Sternocleidomastoid (tissue), 1 donor: ENCODE measurements around the genes TMEM154, TRIM2, MND1, SFRP2 and GASK1B.

- PRO-cap = no peak
These were observed 28.8 kb downstream of the FBXW7 start for GRCh38 chr4:152507203-152507402.

GRCh38 chr4:152540234-152540738, 4.4 kb upstream of the FBXW7 start:
- PRO-cap = no peak

GRCh38 chr4:152679180-152680490, at the start of gene TMEM154:
Gene TMEM154 (minus strand): TSS chr4:152679997.
- PRO-cap = bidirectional peak, plus-strand start at chr4:152680121, minus-strand start at chr4:152679997

DNA sequence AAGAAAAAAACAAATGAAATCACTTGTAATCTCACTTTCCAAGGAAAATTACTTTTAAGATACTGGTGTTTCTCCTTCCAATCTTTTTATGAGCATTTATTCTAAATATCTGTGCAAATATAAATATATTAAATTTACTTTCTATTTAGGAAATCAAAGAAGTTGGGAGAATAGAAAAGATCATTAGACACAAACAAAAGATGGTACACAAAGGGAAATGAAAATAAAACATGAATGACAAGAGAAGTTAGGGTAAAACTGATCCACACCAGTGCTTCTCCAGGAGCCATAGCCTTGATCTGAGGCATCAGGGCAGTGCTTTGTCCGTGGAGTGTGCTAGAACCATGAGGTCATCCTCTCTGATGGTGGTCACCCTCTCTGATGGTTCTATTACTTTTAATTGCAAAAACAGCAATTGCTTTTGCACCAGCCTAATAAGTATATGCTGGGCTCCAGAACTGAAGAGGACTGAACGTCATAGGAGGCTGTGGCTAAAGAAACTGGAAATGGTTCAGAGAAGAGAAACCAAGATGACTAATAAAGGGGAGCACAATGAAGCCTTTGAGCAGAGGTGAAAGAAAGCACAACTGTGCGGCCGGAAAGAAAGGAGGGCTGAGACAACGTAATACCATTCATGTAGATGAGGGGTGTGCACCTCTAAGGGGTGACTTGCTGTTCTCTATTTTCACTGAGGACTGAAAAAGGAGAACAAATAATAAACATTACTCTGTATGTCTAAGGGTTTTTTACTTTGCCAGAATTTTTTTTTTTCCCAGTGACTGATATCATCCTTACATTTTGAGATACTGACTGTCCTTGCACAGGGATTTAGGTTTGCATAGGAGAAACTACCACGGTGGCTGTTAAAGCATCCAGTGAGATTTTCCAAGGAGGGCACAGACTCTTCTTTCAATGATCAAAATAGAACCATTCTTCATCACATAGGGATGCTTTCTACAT, 17.0 kb upstream of the TMEM154 start:
- PRO-cap = no peak

- PRO-cap = bidirectional peak, plus-strand start at chr4:152937763, minus-strand start at chr4:152937680
These were observed 1.2 kb downstream of the FHDC1 start for GRCh38 chr4:152937082-152937951.

DNA sequence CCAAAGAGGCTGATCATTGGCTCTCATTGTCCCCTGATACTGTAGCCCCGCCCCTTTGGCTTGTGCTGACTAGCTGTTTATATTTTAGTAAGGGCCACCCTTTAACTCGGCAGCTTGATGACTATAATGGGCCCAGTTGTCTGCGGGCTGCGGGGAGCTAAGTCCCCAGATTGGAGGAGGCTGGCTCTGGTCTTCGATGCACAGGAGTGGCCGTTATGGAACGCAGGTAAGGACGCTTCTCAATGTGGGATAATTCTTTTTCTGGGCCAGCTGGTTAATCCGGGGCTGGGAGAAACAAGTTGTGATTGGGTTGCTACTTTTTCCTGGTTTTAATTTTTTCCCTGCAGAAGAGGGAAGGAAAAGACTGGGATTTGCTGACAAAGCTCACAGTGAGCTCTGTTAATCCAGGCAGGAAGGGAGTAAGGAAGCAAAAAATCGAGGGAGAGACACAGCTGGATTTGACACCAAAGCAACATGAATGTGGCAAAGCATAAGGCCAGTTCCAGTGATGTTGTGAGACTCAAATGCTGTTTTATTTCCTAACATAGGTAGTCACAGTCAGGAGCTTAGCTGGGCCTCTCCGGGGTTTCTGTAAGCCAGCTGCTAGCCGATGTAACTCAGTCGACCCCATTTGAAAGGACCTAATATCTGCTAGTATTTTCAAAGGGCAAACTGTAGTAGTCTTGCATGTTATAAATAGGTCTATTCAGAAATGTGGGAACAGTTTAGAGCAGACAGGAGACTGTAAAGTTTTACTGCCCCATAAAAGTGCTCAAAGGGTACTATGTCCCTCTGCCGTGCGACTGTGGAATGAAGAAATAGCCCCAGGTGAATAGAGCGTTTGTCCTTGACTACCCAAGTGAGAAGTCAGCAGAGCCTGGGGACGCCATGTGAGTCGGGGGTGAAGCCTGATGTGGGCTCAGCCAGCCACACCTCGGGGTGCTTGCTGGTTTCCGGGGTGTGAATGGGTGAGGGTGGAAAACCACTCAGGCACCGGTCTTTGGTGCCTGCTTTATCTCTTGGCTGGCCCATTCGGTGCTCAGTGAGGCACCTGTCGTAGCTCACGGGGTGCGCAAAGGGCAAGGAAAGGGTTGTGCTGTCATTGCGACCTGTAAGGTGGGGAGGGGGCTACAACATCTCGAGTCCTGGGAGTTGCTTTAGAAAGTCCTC, at the start of gene TRIM2:
Gene TRIM2 (plus strand): TSS at position 109 of the 1,170 bp plus-strand sequence.
- PRO-cap = no peak

- PRO-cap = no peak
These were observed 40.7 kb downstream of the TRIM2 start for GRCh38 chr4:153244900-153245468.

DNA sequence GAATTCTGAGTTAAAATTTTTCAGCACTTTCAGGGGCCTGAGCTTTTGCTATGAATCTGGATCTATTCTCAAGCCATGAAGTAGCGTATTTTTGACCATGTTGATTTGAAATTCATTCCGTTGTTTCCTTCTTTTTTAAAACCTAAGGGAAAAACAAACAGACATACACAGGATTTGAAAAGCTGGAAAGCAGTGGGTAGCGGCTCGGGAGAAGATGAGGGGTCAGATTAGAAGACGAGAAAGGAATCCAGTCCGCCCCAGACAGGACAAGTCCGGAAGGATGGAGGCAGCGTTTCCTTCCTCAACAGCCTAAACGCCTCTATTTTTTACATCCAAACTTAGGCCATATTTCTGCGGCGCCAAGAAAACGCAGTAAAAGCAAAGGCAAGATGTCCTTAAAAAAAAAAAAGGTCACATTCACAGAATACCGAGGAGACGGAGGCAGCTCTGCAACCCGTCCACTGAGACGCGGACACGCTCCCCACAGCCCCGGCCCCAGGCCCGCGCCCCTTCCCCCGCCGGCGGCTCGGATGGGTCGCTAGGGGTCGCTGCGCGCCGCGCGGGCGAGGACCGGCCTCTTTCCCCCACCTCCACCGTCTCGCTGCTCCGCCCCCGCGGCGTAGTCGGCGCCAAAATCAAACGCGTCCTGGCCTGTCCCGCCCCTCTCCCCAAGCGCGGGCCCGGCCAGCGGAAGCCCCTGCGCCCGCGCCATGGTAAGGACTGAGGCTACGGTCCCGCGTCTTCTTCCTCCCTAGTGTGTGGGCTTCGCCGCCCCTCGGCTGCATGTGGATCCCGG, at the start of gene MND1:
Gene MND1 (plus strand): TSS at position 661 of the 796 bp plus-strand sequence.
- PRO-cap = no peak

DNA sequence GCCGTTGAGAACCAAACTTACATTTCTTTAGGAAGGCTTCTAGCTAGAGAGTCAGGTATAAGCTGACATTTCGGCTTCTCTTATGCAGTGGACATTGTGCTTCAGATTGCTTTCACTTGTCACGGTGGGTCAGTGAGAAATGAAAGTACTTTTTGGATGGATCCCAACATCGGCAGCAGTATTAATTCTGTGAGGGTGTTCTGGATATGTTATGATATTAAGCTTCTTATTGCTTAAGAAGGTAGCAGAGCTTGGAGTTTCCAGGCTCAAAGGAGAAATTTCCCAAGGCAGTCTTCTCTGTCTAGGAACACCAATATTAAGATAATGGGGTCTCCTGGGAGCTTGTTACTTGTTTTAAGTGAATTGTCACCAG, 17.6 kb downstream of the TMEM131L start:
- PRO-cap = no peak

DNA sequence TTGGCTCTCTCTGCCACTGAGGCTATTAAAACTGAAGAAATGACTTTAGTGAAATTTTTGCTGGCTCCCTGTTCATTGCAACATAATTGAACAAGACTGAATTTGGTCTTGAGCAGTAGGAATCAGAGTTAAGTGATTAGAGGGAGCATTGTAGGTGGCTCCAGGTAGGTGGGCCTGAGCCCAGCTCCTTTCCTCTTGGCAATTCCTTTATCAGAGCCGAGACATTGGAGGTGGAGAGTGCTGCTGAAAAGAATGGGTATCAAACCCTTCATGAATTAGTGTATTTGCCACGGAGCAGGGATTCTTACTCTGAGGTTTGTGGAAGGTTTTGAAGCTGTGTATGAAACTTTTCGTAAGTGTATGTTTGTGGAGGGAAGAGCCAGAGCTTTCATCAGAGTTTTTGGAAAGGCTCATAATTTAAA, 88.6 kb downstream of the TMEM131L start:
- PRO-cap = no peak

GRCh38 chr4:153788346-153789406, at the start of gene SFRP2:
Gene SFRP2 (minus strand): TSS chr4:153789083.
- PRO-cap = no peak

DNA sequence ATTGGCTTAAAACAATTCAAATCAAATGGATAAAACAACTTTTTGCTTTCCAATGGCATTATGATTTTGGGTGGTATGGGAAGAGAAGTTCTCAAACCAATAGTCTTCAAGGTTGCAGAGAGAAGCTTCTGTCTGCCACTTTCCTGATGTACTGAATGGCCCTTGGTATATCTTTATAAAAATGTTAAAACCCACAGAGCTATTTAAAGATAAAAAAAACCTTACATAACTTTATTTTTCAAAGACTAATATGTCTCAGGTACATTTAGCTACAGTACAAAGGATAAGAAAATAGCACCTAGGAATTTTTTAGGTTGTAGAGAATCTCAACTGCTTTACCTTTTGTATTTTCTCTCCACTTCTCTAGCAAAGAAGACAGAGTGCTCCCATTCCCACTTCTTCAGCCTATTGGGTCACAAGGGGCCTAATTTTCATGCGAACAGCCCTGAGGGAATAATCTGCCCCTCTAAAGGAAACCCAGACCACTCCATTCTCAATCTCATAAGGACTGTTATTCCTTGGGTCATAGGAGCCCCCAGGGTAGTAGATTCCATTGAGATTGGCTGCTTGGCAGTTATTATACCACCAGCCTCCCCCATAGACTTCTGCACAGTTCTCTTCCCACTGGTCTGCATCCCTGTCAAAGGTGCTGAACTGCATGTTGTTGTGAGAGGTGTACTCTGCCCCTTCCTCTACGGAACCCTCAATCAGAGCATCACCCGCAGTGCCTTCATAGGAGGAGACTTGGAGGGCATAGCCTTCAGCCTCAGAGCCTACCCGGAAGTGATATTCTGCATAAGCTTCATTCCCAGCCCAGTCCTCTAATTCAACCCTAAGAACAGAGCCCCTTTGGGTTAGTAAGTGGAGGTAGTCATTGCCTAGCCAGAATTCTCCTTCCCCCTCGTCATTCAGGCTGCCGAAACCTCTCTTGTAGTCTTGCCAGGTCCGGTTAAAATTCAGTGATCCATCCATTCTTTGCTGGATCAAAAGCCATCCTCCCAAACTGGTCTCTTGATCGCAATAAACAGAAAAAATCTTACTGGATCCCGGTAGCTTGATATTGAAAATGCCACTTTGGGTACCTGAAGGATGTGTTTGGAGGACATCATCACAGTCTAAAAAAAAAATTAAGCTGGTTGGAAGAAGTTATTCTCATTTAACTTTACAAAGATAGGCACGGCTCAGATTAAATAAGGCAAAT, 6.4 kb downstream of the FGA start:
- PRO-cap = no peak

DNA sequence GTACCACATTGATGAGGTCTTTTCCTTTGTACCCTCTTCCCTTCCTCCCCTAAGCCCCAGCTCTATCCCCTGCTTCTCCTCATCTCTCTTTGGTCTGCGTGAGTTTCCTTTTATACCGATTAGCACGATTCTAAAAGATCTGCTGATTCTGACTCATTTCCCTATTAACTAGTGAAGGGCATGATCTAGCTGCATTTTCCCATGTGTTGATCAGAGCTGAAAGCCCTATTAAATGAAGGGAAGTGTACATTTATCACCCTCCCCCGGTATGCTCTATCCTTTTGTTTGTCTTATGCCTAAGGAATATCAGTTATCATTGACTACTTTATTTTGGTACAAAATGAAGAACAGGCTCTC, 181.7 kb upstream of the NPY2R start:
- PRO-cap = no peak

GRCh38 chr4:155759616-155760460, 1.0 kb downstream of the GUCY1B1 start:
- PRO-cap = bidirectional peak, plus-strand start at chr4:155760181, minus-strand start at chr4:155760003

GRCh38 chr4:155908032-155909129, 4.9 kb downstream of the TDO2 start:
- PRO-cap = no peak

GRCh38 chr4:155953006-155953417, 654 bp downstream of the CTSO start:
- PRO-cap = no peak

DNA sequence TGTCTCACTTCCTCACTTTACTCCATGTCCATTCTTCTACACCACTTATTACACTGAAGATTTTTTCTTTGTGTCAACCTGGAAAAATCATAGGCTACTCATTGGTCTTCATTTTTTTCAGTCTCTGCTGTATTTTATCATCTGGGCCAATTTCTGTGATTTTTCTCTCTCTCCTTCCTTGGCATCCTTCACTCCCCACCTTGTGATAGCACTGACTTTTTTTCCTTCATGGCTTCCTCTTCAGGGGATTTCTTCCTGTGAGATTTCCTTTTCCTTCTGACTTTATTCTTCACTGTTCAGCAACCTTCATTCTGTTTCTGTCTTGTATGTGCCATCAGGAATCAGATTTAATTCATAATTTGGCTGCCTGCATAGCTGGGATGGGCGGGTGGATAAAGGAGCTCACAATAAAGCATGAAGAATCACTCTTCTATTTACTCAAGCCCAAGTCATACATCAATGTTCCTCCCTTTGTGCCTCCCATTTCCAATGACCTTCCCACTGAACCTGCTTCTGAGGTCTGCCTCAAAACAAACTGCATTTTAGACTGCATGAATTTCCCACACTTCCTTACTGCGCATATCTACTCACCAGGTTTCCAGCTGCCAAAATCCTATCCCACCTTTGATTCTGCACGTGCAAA, 14.2 kb downstream of the PDGFC start:
- PRO-cap = no peak

DNA sequence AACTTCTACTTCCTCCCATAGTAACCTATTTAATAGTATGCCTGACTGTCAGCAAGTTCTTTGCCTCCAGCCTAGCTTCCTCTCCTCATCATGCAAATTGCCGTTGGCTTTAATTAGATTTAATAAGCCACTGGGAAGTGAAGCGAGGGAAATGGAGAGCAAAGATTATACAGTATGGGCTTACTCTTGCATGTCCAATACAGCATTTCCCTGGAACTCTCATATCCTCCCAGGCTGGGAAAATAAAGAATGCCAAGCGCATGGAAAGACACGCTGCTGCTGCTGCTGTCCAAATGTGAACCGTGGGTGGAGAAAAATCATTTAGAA, 2.8 kb downstream of the GASK1B start:
- PRO-cap = no peak

DNA sequence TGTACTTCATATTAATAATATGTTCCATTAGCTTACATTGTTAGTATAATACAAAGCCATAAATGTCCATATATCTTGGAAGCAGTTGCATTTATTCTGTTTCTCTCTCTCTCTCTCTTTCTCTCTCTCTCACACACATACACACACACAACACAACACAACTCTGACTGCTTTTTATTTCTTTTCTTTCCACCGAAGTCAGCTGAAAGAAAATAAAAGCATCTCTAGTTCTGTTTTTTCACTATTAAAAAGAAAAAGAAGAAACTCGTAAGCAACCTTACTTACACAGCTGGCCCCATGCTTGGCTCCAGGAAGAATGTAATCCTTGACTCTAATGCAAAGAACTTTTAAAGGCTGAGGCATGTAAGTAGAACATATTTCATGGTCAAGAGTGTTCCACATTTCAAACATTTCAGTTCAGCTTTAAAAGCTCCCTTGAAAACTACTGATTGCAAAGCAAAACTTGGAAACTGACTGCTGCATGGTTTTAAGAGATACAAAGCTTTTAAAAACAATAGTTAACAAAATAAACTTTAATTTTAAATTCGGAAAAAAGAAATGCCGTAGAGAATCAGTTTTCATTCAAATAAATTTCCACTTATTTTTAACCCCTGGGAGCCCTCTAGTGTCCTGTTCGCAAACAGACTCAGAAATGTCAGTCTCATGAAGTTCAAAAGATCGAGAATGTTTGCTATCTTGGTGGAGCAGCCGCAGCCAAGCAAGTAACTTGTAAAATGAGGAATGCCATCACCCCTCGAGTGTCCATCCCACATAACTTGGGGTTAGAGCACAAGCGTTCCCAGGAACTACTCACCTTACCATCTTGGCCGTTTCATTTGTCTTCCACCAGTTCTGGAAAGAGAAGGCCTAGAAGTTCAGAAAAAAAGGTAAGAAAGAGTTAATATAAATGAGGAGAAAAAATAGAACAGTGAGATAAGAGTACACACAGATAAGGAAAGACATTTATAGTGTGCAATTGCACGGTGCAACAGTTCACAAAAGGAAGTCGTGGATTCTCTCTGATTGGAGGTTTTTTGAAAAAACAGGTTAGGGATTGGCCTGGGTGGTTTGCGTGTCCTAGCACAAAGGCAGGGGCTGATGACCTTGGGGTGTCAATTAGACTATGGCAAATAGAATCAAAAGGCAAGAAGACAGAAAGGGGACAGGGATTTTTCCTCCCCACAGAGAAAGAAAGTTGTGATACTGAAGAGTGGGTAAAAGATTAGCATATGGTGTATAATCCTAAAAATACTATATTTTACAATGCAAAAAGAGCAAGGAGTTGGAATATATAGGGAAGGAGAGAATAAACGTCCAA, at the start of gene GASK1B:
Gene GASK1B (minus strand): TSS at position 972 of the 1,318 bp plus-strand sequence.
- PRO-cap = unidirectional peak, minus-strand start at position 318 of the sequence

GRCh38 chr4:158182626-158183003, 9.8 kb upstream of the GASK1B start:
- PRO-cap = no peak